Placental epithelial cell (primary cell): ENCODE measurements around the genes ACSM3 and UQCRC2.

GRCh38 chr16:20746849-20747742, 5.5 kb upstream of the THUMPD1 start:
- CAGE, long polyA plus RNA, result no peak

- CAGE, long polyA plus RNA, result no peak
Observed at GRCh38 chr16:20763379-20764596, at the start of gene ACSM3. Gene ACSM3 (plus strand): TSS chr16:20764014.

DNA sequence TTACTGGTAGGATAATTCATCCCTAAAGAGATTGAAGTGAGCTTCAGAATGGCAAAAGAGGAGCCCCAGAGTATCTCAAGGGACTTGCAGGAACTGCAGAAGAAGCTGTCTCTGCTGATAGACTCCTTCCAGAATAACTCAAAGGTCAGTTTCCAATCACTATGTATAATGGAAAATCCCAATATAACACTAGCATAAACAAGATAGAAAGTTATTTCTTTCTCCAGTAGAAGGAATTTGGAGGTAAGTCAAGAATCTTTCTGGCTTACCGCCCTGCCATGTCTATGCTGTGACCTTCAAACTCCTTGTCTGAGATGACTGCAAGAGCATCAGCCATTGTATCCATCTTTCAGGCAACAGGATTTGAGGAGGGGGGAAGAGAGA, 2.7 kb downstream of the LDAF1 start:
- CAGE, long polyA plus RNA, result no peak

DNA sequence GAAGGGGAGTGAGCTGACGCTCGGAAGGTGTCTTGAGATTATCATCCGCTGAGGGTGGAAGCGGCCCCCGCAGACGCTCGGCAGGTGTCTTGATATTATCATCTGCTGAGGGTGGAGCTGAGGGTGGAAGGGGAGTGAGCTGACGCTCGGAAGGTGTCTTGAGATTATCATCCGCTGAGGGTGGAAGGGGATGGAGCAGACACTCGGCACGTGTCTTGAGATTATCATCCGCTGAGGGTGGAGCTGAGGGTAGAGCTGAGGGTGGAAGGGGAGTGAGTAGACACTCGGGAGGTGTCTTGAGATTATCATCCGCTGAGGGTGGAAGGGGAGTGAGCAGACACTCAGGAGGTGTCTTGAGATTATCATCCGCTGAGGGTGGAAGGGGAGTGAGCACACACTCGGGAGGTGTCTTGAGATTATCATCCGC, 126.5 kb upstream of the CRYM start:
- CAGE, long polyA plus RNA, result no peak

GRCh38 chr16:21501514-21502538, 97.6 kb upstream of the METTL9 start:
- CAGE, long polyA plus RNA, result no peak

DNA sequence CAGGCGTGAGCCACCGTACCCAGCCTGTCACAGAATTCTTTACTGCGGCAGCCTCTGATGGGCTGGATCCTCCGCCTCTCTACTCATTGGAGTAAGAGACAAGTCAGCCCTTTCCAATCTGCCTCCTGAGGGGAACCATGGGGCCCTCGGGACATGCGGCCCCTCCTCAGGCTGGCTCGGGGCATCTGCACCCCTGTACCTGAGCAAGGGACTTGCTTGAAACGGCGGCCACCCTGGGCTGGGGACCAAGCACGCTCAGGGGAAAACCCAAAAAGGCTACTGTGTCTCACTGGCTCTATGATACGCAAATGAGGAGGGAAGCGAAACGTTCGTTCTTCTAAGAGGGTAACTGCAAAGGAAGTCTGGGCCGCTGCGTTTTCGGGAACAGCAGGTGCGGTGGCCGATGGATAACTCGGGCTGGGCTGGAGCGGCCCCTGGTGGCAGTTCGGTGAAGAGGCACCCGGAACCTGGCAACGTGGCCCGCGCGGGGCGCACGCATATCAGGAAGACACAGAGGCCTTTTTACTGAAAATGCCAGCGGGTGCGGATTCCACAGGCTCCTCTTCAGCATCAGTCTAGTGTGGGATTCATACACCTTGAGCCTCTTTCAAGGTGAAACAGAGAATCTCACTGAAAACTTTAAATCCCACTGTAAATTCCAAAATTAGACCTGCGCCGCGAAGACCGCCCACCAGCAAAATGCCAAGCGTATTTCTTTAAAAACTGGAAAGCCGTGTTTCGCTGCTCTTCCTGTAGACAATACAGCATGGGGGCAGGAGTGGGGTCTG, 44.6 kb upstream of the METTL9 start:
- CAGE, long polyA plus RNA, result no peak

- CAGE, long polyA plus RNA, result no peak
Observed at GRCh38 chr16:21953169-21954228, at the start of gene UQCRC2. Gene UQCRC2 (plus strand): TSS chr16:21953361.

DNA sequence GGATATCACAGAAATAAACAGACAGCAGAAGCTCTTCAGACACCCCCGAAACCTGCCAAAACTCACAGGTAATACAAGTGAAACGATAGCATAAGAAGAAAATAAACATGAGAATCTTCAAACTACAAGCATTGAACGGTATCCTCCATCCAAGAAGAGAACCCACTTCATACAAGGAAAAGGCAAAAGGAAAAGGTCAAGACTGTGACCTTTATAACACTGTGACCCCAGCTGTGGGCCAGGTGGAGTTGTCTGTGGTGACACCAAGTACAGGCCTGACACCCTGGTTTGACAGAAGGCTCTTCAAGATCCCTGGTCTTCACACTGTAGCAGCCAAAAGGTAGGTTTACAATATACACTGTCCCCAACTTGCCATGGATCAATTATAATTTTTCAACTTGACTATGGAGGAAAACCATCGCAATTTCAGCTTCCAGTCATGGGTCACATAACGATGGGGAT, 22.0 kb downstream of the PDZD9 start:
- CAGE, long polyA plus RNA, result no peak

- CAGE, long polyA plus RNA, result no peak
Observed at GRCh38 chr16:22191726-22192726, 14.1 kb upstream of the EEF2K start.

- CAGE, long polyA plus RNA, result no peak
Observed at GRCh38 chr16:22199553-22199984, 6.5 kb upstream of the EEF2K start.

GRCh38 chr16:22266182-22266958, 30.8 kb upstream of the POLR3E start:
- CAGE, long polyA plus RNA, result no peak

- CAGE, long polyA plus RNA, result no peak
Observed at GRCh38 chr16:22372997-22373632, 1.3 kb downstream of the CDR2 start.

GRCh38 chr16:22635151-22635843, 124.6 kb downstream of the NPIPB5 start:
- CAGE, long polyA plus RNA, result no peak

- CAGE, long polyA plus RNA, result no peak
Observed at GRCh38 chr16:23104566-23104955, 44.7 kb downstream of the USP31 start.

DNA sequence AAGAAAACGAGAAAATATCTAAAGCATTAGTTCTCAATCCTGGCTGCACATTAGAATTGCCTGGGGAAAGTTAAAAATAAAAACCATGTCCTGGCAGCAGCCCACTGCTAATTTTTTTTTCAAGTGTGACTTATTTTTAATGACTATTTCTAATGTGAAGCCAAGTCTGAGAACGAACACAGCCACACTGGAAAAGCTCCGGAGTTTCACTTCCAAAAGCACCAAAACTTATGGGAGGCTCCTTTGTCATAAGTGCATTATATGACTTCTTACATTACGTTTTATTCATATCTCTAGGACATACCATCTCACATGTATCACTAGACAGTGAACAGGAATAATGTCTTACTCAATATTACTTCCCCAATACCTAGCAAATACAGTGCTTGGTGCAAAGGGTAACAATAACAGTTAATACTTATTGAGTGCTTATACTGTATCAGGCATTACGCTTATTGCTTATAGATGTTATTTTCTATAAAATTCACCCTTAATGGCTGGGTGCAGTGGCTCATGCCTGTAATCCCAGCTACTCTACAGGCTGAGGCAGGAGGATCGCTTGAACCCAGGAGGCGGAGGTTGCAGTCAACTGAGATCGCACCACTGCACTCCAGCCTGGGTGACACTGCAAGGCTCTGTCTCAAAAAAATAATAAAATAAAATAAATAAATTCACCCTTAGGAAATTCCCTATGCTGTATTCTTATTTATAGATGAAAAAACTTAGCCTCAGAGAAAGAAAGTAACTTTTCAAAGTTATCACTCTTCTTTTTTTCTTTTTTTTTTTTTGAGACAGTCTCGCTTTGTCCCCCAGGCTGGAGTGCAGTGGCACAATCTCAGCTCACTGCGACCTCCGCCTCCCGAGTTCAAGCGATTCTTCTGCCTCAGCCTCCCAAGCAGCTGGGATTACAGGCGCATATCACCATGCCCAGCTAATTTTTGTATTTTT, 30.6 kb downstream of the USP31 start:
- CAGE, long polyA plus RNA, result no peak

- CAGE, long polyA plus RNA, result no peak
Observed at GRCh38 chr16:23131042-23131519, 18.2 kb downstream of the USP31 start.

- CAGE, long polyA plus RNA, result no peak
Observed at GRCh38 chr16:23148194-23149124, 793 bp downstream of the USP31 start.

- CAGE, long polyA plus RNA, result no peak
Observed at GRCh38 chr16:23317257-23317920, 15.3 kb downstream of the SCNN1B start.

GRCh38 chr16:23384791-23385350, 68.1 kb downstream of the COG7 start:
- CAGE, long polyA plus RNA, result no peak

DNA sequence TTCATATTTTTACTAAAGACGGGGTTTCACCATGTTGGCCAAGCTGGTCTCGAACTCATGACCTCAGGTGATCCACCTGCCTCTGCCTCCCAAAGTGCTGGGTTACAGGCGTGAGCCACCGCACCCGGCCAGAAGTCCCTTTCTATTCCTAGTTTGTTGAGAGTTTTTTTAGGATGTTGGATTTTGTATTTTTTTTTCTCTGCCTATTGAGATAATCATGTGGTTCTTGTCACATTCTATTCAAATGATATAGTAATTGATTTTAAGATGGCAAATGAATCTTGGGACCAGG, 3.4 kb upstream of the COG7 start:
- CAGE, long polyA plus RNA, result no peak